ENCODE measurements around the genes PRAMEF25 and PRAMEF20.

DNA sequence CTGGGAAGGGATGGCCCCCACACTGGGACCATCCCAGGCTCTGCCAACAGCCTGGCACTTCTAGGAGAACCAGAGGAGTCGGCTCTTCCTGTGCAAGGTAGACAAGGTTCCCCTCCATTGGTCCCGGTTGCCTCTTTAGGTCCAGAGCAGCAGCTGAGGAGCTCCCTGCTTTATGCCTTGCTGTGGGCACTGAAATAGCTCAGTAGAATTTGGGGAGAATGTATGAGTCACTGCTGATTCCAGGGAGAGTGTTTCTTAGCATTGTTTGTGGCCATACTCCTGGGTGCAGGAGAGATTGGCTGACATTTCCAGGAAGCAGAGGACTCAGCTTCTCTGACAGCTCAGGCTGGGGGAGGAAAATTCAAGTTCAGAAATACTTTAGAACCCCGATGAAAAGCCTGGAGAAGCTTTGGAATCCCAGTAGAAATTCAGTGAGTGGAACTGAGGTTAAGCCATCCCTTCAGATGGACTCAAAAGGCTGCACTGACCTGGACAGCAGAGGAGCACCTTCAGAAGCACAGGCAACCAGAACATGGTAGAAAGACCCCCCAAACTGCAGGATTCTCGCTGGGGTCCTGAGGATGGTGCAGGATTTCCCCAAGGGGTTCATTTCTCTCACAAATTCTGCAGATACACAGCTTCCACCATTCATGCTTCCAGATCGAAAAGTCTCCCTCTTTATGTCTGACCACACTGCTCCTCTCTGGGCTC lies 19.8 kb downstream of the PRAMEF1 start:
- PRO-cap: no peak

DNA sequence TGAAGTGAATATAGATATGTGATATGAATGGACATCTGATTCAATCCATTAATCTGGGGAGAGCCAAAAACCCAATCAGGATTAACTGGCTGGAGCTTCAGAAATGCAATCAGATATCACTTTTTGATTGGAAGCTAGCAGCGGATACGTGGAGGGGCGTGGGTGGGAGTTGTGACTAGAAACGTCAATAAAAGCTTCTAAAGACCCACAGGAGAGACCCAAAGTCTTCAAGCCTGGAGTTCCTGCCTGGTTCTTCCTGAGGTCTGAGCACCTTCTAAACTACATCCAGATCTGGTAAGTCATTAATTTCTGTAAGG lies at the start of gene PRAMEF25:
Gene PRAMEF25 (plus strand): TSS at position 161 of the 317 bp plus-strand sequence.
- PRO-cap: no peak

DNA sequence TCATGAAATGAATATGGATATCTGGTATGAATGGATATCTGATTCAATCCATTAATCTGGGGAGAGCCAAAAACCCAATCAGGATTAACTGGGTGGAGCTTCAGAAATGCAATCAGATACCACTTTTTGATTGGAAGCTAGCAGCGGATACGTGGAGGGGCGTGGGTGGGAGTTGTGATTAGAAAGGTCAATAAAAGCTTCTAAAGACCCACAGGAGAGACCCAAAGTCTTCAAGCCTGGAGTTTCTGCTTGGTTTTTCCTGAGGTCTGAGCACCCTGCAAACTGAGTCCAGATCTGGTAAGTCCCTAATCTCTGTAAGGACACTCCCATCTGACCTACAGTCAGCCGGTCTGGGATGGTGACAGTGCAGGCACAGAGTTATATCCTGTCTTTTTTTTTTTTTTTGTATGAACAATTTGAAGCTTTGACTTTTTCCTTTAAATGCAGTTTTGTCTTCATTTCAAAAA lies at the start of gene PRAMEF20:
Gene PRAMEF20 (plus strand): TSS at position 220 of the 467 bp plus-strand sequence.
- PRO-cap: no peak

GRCh38 chr1:13433883-13434191 lies 23.6 kb downstream of the PRAMEF20 start:
- PRO-cap: no peak

DNA sequence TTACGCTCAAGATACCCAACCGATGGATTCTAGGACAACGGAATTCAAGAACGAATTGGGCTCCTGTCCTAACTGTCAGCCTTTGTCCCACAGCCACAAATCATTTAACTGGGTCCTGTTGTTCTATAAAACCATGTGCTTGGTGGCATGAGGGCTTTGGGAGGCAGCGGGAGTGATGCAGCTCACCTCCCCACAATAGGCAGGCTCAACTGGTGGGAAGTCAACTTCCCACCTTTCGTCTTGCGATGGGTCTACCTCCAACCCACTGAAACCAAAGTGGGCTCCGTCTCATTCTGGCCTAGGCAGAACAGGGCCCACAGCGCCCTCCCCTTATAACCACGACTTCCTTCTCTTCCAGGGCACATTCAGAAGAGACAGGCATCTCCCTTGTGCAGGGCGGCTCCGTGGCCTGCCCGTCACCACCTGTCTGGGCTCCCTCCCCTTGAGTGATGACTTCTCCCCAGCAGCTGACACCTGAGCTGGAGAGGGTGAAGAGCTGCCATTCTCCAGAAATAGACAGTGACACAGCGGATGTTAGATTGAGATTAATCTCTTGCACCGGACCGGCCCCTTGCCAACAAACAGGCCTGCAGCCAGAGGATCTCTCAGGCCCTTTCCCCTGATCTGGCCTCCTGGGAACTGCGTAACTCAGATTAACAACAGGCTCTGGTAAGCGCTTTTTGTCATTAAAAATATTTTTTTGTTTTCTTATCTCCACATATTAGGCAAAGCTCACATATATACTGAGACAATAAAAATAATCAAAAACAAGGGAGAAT lies 26.4 kb downstream of the LRRC38 start:
- PRO-cap: bidirectional peak, plus-strand start at position 577 of the sequence, minus-strand start at position 418 of the sequence

GRCh38 chr1:13699347-13699877 lies 576 bp upstream of the PRDM2 start:
- PRO-cap: no peak

GRCh38 chr1:13761329-13761832 lies 61.4 kb downstream of the PRDM2 start:
- PRO-cap: no peak

GRCh38 chr1:13800221-13800638 lies 100.2 kb downstream of the PRDM2 start:
- PRO-cap: no peak

GRCh38 chr1:14597584-14598023 lies 881 bp upstream of the KAZN start:
- PRO-cap: no peak

DNA sequence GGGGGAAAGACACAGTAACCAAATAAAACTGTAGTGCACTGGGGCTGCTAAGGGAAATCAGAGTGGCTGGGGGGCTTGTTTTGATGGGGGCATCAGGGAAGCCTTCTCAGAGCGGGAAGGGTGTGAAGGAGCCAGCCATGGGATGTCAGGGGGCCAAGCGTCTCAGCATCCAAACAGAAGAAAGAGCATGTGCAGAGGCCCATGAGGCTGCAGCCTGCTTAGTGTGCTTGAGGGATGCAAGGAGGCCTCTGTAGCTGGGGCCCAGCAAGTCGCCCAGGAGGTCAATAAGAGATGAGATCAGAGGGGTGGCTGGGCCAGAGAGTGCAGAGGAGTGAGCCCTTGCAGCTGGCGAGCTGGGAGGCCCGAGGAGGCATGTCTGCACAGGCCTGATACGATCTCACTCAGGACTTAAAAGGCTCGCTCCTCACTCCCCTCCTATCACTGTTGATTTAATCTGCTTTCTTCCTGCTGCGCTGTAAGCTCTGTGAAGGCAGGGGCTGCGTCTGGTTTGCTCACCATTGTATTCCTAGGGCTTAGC lies 28.7 kb downstream of the KAZN start:
- PRO-cap: no peak

DNA sequence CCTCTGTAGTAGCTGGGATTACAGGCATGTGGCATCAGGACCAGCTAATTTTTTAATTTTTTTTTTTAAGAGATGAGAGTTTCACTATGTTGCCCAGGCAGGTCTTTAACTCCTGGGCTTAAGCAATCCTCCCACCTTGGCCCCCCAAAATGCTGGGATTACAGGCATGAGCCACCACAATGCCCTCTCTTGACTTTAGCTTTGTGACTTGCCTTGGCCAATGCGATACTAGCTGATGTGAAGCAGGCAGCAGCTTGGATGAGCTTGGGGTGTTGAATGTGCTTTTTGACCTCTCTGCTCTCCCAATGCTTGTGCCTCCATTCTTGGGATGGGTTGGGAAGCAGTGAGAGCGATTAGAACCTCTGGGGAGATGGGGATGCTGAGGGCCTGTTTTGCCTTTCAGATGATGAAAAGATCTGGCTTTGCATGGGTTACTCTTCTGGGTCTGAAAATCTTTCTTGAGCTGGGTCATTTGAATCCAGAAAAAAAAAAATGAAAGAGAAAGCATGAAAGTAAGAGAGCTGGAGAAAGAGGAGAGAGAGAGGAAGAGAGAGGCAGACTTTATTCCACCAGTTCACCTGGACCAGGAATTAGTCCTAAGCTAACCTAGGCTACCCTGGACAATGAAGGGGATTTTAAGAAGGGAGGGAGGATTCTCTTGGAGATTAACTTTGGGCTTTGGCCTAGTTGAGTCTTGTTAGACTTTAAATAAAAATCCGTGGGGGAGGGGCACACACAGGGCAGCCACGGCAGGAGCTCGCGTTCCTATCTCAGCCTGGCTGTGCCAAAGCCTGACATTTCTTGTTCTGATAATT lies 160.1 kb downstream of the KAZN start:
- PRO-cap: no peak

DNA sequence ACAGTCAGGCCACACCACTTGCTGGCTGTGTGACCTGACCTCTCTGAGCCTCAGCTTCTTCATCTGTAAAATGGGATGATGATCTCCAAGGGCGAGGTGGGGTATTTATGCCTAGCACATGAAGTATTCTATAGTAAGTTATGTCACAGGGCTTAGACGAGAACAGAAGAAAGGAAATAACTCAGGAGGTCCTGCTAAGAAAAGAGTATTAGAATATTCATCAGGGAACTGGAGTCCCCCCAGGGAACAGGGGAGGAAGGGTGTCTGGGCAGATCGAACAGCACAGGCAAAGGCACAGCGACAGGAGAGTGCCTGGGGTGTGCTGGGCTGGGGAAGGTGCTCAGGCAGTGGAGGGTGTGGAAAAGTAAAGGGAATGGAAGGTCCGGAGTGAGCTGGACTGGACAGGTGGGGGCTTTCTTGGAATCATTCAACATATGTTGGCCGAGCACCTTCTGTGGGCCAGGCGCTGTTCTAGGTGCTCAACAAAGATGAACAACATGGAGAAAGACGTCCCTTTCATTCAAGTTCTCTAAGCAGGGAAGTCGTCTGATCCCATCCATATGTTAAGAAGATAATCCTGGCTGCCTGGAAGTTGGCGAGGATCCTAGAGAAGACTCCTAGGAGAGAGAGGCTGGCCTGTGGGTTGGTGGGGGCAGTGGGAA lies 1.9 kb downstream of the TMEM51 start:
- PRO-cap: no peak

DNA sequence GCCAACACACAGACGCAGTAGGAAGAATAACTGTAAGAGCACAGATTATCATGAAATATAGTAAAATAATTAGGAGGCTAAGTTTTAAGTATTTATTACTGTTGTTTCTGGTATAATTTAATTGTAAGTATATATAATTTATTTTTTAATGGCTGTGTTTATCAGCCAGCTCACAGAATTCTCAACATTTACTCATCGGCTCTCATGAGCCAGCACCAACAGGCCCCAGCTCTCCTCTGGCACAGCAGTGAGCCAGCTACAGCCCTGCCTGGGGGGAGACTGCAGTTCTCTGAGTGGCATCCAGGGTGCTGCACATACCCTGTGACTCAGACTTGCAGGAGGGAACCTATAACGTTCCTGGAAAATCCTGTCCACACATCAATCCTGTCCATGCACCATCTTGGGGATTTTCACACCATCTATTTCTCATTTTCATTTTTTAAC lies 36.4 kb downstream of the FHAD1 start:
- PRO-cap: no peak

DNA sequence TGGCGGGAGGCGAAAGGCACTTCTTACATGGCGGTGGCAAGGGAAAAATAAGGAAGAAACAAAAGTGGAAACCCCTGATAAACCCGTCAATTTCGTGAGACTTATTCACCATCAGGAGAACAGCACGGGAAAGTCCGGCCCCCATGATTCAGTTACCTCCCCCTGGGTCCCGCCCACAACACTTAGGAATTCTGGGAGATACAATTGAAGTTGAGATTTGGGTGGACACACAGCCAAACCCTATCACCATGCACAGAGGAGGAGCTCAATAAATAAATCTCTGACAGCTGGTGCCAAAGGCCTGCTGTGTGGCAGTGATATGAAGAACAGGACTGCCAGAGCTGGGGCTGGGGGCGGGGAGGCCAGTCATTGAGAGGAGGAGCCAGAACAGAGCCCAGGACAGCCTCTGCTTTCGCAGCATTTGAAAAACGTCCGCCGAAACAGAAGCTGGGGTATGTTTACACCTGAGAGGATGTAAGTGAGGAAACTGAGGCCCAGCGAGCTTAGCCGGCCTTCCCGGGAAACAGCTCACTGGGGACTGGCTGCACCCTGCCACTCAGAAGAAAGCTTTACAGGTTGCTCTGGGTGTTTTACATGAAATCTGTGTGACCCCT lies 76.0 kb downstream of the FHAD1 start:
- PRO-cap: no peak

- PRO-cap: no peak
Measured at GRCh38 chr1:15331814-15332013, 78.0 kb upstream of the EFHD2 start.

DNA sequence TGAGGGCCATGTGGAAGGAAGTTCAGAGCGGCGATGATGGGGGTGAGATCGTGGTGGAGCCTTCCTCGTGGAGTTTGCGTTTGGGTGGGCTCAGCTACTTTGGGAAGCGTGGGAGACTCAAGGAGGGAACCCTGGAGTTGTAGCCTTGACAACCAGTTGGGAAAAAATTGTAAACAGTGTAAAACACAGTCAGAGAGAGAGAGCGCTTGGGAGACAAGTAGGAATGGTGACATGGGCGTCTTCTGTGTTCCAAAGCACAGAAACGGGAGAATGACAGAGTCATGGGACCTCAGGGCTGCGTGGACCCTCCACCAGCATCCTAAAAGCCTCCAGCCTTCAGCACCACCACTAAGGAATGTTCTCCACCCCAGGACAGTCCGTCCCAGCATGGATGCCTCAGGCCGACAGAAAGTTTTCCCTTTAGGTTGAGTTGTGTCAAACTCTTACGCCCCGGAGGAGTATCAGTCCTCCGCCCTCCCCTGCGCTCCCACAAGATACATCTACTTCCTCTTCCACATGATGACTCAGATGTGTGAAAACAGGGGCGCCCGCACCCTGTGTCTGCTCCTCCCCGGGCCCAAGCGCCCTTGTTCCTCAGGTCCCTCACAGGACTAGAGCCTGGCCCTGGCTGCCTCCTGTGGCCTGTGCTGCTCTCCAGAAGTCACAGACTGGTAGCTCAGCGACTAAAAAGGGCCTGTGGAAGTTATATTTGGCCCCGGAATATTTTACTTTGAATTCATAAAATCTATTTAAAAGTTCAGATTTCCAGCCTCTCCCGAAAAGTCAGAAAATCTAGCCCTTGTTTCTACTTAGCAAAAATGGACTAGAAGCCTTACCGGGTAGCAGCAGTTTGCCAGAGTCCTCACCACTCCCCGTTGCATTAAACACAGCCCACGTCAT lies 63.9 kb upstream of the EFHD2 start:
- PRO-cap: no peak

- PRO-cap: no peak
Measured at GRCh38 chr1:15407962-15408250, 1.8 kb upstream of the EFHD2 start.

GRCh38 chr1:15408862-15409356 lies 779 bp upstream of the EFHD2 start:
- PRO-cap: no peak

DNA sequence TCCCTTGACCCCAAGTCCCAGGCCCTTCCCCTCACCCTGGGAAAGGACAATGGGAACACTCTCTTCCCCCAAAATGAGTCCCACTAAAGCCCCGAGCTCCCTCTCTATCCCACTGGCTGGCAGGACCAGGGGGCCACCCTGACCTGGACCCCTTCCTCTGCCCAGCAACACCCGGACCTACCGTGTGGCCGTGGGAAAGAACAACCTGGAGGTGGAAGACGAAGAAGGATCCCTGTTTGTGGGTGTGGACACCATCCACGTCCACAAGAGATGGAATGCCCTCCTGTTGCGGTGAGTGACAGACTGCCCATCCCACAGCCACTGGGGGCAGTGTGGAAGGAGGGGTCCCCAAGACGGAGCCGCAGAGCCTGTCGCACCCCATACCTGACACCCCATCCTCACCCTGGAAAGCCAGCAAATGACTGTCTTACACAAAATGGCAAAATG lies 4.1 kb downstream of the CTRC start:
- PRO-cap: no peak

DNA sequence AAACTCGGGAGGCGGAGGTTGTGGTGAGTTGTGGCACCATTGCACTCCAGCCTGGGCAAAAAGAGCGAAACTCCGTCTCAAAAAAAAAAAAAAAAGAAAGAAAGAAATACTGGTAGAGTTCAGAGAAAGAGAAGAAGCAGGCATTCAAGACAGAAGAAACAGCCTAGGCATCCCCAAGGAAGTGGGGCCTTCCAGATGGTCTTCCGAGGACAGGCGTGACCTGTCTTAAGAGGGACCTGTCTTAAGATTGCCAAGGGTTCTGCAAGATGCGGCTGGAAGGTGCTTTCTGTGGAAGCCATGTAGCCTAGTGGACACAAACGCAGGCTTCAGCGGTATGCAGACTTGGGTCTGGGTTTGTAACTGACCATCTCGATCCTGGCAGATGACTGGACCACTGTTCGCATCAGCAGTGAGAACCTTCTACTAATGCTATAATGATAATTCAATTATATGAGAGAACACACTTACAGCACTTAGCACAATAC lies 5.1 kb downstream of the PLEKHM2 start:
- PRO-cap: no peak

Data from right cardiac atrium (tissue), 1 donor.